H1 (cell line): ENCODE measurements around the gene GRIFIN.

DNA sequence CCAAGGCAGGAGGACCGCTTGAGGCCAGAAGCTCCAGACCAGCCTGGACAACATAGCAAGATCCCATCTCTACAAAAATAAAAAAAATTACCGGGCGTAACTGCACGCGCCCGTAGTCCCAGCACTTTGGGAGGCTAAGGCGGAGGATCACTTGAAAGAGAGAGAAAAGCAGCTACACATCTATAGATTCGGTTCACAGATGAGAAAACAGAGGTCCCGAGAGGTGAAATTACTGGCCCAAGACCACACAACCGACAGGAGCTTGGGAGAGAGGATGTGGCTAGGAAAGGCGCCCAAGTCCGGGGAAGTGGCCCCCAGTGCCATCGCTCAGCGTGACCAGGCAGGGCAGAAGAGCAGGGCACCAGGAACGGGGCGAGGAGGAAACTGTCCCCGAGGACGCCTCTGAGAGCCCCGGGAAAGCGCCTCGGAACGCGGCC lies 596 bp downstream of the SNX8 start:
- RRBS: 4% methylated on average over 10 of the region's 23 CpGs
CAGE:
- cytosol, long polyA plus RNA: no peak
- long polyA plus RNA: no peak
- nucleus, long polyA plus RNA: no peak

DNA sequence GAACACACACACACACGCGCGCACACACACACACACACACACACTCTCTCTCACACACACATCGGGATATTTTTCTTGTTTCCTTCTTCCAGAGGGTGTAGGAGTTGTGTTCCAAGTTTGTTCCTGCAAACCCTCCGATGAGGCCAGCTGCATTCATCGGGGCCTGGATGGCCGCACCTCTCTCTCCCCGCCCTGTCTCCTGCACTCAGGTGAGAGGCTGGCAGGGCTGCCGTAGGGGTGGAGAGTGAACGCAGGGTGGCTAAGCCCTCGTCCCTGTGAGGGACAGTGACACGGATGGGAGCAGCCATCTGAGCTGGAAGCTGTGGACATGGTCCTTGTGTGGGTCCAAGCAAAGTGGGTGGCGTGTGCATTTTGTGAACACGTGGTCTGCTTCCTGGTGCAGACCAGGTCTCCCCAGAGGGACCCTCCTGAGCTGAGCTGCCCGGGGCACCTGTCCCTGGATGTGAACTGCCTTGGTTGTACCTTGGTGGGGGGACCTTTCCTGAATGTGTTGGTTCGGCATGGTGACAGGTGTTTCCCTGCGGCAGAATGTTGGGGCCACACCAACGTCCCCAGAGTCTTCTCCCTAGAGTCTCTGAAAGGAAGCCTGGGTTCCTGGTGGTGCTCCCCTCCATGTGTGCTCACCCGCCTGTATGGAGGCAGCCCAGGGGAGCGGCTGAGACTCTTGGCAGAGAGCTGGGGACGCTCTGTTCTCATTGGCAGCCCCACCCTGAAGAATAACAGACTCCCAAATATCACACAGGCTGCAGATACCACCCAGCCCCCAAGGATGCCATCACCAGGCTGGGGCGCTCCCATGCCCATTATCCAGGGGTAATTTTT lies 34.5 kb downstream of the CHST12 start:
- RRBS: no CpG with 5 or more reads among the region's 22 CpGs
CAGE:
- cytosol, long polyA plus RNA: no peak
- long polyA plus RNA: no peak
- nucleus, long polyA plus RNA: no peak

DNA sequence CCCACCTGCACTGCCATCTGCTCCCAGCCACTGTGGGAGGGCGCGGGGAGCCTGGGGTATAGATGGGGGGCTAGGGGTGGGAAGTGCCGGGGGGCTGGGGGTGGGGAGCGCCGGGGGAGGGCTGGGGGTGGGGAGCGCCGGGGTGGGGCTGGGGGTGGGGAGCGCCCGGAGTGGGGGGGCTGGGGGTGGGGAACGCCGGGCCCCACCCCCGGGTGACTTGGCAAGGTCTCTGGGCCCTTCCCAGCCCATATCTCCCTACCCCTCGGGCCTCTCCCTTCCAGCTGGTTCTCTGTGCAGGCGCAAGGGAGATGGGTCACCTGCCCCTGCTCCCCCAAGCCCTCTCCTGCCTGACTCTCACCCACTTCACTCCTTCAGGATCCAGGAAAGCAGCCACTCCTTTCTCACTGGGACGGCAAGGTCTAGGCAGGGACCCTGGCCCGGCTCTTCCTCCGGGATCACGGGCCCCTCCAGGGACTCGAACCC lies at the start of gene GRIFIN:
Gene GRIFIN (minus strand): TSS at position 32 of the 483 bp plus-strand sequence.
- RRBS: no CpG with 5 or more reads among the region's 19 CpGs
CAGE:
- cytosol, long polyA plus RNA: no peak
- long polyA plus RNA: no peak
- nucleus, long polyA plus RNA: no peak

- RRBS: no CpG with 5 or more reads among the region's 24 CpGs
CAGE:
- cytosol, long polyA plus RNA: no peak
- long polyA plus RNA: no peak
- nucleus, long polyA plus RNA: no peak
Measured at GRCh38 chr7:2477585-2478257, 1.5 kb upstream of the GRIFIN start.

DNA sequence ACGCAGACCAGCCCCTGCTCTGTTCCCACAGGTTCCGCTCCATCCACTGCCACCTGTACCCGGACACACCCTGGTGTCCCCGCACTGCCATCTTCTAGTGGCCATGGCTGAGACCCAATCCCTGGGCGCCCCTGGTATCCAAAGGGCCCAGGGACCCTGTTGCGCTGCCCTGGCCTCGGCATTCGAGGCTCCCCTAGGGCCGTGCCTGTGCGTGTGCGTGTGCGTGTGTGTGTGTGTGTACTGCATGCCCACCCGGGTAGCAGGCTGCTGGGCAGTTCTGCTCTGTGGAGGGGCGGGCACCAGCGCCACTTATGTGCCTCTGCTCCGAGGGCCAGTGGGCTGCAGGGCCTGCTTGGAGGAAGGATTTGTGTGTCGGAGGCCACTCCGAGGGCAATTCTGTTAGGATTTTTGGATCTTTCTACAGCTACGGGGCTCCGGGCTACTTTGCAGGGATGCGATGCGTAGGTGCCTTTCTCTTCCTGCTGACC lies 7.6 kb downstream of the LFNG start:
- RRBS: no CpG with 5 or more reads among the region's 22 CpGs
CAGE:
- cytosol, long polyA plus RNA: no peak
- long polyA plus RNA: no peak
- nucleus, long polyA plus RNA: no peak

- RRBS: 92% methylated on average over 3 of the region's 33 CpGs
CAGE:
- cytosol, long polyA plus RNA: no peak
- long polyA plus RNA: no peak
- nucleus, long polyA plus RNA: no peak
Measured at GRCh38 chr7:2529053-2530044, 9.8 kb downstream of the LFNG start.

- RRBS: 85% methylated on average over 4 of the region's 16 CpGs
CAGE:
- cytosol, long polyA plus RNA: no peak
- long polyA plus RNA: no peak
- nucleus, long polyA plus RNA: no peak
Measured at GRCh38 chr7:2530045-2531021, 10.8 kb downstream of the LFNG start.

DNA sequence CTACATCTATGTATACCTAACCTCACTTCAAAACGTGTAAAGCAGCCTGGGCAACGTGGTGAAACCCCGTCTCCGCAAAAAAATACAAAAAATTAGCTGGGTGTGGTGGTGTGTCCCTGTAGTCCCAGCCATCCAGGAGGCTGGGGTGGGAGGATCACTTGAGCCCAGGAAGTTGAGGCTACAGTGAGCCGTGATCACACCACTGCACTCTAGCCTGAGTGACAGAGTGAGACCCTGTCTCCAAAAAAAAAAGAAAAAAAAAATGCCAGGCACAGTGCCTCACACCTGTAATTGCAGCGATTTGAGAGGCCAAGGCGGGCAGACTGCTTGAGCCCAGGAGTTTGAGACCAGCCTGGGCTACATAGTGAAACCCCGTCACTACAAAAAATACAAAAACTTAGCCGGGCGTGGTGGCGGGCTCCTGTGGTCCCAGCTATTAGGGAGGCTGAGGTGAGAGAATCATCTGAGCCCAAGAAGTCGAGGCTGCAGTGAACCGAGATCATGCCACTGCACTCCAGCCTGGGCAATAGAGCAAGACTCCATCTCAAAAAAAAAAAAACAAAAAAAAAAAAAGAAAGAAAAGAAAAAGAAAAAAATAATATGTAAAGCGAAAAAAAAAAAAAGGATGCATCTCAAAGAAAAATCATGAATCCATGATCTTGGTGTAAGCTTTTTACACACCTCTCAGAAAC lies 5.3 kb downstream of the BRAT1 start:
- RRBS: no CpG with 5 or more reads among the region's 14 CpGs
CAGE:
- cytosol, long polyA plus RNA: no peak
- long polyA plus RNA: no peak
- nucleus, long polyA plus RNA: no peak

- RRBS: no CpG with 5 or more reads among the region's 9 CpGs
CAGE:
- cytosol, long polyA plus RNA: no peak
- long polyA plus RNA: no peak
- nucleus, long polyA plus RNA: no peak
Measured at GRCh38 chr7:2558194-2558529, 617 bp upstream of the IQCE start.

DNA sequence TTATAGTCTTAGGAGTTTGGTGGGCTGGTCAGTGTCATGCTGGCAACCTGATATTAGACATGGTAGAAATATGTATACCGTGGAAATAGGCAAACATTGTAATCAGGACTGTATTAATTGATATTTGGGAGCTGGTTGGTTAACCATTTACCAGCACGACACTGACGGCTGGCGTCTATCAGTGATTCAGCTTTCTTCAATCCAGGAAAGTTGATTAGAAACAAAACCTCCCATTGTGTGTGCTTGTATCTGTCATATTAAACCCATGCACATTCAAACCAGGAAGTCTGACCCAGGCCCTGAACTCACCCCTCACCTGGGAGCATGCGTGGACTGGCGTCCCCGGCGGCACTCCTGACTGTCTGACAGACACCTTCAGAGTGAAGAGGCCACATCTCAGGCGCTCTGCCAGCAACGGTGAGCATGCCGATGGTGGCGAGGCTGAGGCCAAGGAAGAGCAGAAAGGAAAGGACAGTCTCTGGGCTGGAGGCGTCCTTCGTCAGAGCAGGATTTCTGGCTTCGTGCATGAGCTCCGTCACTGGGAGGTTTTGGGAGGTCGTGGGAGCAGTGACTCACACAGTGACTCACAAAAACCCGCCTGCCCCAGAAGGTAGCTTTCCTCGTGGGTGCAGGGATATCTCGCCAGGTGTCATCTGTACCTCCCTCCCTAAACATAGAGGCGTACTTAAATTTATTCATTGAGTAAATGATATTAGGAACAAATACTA lies 13.3 kb downstream of the IQCE start:
- RRBS: no CpG with 5 or more reads among the region's 21 CpGs
CAGE:
- cytosol, long polyA plus RNA: no peak
- long polyA plus RNA: no peak
- nucleus, long polyA plus RNA: no peak

DNA sequence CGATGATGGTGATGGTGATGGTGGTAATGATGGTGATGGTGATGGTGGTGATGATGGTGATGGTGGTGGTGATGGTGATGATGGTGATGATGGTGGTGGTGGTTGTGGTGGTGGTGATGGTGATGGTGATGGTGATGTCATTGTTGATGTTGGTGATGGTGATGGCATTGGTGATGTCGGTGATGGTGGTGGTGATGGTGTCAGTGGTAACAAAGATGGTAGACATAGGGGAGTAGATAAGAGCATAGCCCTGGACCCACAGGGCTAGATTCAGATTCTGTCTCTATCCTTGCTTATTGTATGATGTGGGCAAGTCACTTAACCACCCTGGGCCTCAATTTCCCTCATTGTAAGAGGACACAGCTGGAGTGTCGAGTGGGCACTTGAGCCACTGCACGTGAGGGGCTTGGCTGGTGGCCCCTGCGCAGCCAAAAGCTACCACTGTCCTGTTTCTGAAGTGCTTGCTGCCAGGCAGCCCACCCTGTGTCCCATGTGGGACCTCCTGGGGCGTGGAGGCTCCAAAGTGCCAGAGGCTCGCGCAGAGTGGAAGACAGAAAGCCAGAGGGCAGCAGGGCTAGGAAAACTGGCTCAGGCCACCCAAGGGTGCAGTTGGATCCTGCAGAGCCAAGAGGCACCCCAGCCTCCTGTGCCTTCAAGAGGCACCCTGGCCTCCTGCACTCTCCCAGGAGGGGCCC lies 25.7 kb downstream of the TTYH3 start:
- RRBS: no CpG with 5 or more reads among the region's 8 CpGs
CAGE:
- cytosol, long polyA plus RNA: no peak
- long polyA plus RNA: no peak
- nucleus, long polyA plus RNA: no peak

- RRBS: 93% methylated on average over 5 of the region's 29 CpGs
CAGE:
- cytosol, long polyA plus RNA: no peak
- long polyA plus RNA: no peak
- nucleus, long polyA plus RNA: no peak
Measured at GRCh38 chr7:2698711-2699534, 10.9 kb downstream of the AMZ1 start.

DNA sequence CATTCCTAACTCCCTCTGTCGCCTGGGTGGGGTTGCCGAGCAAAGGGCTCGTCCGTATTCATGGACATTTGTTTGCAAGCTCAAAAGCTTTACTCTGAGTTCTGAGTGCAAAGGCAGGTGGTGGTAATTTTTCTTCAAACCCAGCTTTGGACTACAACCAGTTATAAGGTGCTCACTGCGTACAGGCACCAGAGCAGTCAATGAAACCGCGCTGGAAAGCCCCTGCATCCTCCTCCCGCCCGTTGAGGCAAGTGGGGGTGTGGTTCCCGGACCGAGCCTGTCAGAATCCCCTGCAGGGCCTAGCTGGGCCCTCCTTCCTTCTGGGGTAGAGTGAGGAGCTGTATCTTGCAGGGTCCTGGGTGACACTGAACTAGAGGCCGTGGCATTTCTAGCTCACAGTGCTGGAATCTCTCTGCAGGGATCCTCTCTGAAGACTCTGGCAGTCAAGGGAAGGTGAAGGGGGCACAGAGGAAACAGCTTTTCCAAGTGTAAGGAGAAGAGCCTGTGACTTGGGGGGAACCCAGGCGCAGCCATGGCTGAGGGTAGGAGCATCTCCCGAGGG lies 22.3 kb downstream of the AMZ1 start:
- RRBS: no CpG with 5 or more reads among the region's 14 CpGs
CAGE:
- cytosol, long polyA plus RNA: no peak
- long polyA plus RNA: no peak
- nucleus, long polyA plus RNA: no peak

DNA sequence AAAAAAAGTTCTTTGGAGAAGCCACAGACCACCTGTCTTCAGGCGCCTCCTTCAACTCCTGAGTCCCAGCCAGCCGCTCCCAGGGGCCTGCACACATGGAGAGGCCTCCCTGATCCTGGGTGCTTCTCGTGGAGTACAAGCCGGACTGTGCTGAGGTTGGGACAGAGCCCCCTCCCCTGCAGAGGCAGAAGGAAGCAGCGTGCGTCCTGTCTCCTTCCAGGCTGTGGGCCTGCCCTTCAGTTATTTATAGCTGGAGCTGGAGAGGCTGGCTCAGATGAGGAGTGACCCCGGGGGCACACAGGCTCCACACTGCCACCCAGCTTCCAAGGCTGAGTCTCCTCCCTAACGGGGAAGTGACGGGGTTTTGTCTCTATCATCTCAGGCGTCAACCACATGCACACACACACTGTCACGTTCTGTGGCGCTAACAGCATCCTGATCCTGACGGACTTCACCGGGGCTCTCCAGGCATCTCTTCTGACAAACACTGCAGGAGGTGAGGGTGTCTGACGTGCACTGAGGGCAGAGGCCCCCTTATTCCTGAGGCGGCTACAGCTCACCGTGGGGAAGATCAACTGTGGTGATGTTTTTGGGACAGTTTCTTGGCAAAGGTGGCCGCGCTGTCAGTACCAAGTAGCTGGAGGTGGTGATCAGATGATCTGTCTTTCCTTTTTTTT lies 25.4 kb downstream of the AMZ1 start:
- RRBS: no CpG with 5 or more reads among the region's 19 CpGs
CAGE:
- cytosol, long polyA plus RNA: no peak
- long polyA plus RNA: no peak
- nucleus, long polyA plus RNA: no peak

GRCh38 chr7:2777777-2778211 lies 66.3 kb downstream of the GNA12 start:
- RRBS: no CpG with 5 or more reads among the region's 6 CpGs
CAGE:
- cytosol, long polyA plus RNA: no peak
- long polyA plus RNA: no peak
- nucleus, long polyA plus RNA: no peak

GRCh38 chr7:2843413-2843786 lies 708 bp downstream of the GNA12 start:
- RRBS: no CpG with 5 or more reads among the region's 20 CpGs
CAGE:
- cytosol, long polyA plus RNA: no peak
- long polyA plus RNA: no peak
- nucleus, long polyA plus RNA: no peak

DNA sequence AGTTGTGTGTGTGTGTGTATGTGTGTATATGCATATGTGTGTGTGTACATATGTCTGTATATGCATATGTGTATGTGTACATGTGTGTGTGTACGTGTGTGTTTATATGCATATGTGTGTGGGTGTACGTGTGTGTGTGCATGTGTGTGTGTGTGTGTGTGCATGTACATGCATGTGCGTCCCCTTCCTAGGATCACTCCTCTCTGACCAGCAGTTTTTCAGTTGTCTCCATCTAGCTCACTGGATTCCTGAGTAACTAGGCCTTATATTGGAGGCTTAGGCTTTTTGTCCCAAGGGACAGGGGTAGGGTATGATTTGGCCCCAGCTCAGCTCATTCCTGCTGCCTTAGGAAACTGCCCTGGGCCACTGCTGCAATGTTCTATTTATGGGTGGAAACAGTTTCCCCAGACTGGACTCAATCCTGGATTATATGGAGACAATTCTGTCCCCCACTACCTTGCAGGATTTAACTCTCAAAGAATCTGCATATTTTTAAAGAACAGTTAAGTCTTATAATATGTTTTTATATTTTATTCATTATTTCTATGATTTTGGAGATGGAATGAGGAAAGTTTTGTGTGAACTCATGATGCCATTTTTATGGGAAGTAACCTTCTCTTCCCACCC lies 68.8 kb upstream of the SDK1 start:
- RRBS: no CpG with 5 or more reads among the region's 3 CpGs
CAGE:
- cytosol, long polyA plus RNA: no peak
- long polyA plus RNA: no peak
- nucleus, long polyA plus RNA: no peak

DNA sequence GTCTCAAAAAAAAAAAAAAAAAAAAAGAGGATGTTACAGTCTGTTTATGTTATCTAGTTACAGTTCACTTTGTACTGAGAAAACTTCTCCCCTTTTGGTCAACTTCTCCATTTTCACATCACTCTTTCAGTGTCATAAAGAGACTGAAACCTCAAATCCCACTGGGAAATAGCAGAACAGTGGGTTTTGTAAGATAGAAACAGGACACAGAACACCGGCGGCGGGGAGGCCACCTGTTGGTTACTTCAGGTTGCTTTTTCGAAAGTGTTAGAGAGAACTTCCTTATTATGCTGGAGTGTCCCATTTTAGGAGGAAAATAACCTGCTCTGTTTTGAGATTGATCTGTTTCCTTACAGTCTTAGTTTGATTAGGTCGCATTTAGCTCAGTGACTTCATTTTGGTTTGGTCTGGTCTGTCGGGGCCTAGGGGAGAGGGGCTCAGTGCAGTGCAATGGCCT lies 296.2 kb downstream of the SDK1 start:
- RRBS: no CpG with 5 or more reads among the region's 6 CpGs
CAGE:
- cytosol, long polyA plus RNA: no peak
- long polyA plus RNA: no peak
- nucleus, long polyA plus RNA: no peak

DNA sequence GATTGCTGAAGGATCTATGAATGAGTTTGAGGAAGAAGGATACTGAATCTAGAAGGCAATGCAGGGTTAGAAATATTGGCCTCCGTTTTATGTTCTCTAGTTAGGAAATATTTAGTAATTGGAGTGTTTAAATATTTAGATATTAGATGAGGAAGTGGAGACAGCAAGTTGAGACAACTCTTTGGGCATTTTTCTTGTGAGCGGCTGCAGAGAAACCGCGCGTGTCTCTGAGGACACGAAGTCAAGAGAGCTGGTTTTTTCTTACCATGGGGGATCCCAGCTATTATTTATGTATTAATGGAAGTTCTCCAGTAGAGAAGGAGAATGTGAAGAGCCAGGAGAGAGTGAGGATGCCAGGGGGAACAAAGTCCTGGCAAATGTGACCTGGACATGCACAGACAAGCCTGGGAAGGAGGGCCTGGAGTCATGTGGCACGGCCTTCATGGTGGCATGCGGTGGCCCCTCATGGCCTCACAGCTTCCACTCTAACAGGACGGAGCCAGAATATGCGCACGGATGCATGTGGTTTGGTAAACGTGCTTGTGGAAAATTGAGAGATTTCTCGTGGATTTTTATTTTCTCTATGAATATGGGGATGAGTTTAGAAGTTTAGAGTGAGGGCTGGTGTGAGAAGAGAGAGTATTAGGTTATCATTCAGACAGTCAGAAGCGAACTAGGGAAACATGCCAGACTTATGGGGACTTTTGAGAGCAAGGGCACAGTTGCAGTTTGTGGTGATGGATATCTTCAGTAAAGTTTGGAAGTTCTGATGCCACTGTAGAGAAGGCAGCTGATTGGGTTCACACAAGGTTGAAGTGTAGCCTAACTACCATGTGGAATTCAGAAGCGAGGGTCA lies 351.2 kb downstream of the SDK1 start:
- RRBS: no CpG with 5 or more reads among the region's 15 CpGs
CAGE:
- cytosol, long polyA plus RNA: no peak
- long polyA plus RNA: no peak
- nucleus, long polyA plus RNA: no peak

DNA sequence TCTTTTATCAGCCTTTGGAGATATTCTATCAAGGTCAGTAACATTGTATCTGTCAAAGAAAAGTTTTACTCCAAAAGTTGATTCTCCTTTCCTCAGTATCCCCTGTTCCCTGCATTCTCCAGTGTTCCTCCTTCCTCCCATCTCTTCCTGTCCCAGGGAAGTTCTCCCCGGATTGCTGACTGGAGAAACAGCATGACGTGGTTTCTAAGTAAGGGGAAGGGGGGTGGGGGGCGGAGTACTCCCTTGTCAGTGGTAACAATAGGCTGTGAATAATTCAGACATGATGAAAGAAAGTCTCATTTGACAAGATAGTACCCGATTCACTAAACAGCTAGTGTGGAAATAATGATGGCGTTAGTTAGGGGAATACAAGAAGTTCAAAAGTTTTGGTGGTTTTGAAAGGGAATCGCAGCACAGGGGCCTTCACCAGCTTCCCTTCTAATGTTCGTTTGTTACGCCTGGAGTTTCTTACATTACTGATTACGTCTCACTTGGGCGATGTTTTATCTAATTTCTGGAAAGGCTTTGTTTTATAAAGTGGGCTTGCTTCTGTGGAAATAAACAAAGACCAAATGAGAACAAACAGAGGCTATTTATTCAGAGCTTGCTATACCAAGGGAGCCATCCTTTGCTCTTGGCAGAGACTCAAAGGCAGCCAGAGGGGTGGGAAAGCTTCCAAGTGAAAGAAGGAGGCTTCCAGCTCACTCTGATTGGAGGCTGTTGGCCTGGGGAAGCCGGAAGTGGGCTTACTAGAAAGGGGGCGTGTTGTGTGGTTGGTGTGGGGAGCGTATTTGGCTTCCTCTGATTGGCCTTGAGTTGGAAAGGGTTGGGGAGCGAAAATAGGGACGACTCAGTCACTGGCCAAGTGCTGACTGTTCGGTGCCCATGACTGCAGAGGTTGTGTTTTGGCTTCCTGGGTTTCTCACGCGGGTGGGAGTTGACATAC lies 453.7 kb downstream of the SDK1 start:
- RRBS: no CpG with 5 or more reads among the region's 18 CpGs
CAGE:
- cytosol, long polyA plus RNA: no peak
- long polyA plus RNA: no peak
- nucleus, long polyA plus RNA: no peak